ENCODE measurements around the gene DAB1.

DNA sequence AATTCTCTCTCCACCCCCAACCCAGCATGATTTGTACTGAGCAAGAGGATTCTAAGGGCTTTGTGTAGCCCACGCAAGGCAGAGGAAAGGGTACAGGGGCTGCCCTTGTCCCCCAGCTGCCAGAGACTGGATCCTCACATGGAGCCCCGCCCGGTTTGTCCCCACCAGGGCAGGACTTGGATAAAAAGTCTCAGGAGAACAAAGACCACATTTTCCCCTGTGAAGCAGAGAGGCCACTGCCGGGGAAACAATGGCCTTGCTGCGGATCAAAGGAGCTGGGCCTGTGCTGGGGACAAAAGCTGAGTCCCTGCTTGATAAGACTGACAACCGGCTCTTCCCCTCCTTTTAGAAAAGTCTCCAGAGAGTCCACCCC, 142.5 kb downstream of the PLPP3 start:
- PRO-cap: no peak

- PRO-cap: no peak
Measured at GRCh38 chr1:56452848-56453929, 126.2 kb downstream of the PLPP3 start.

DNA sequence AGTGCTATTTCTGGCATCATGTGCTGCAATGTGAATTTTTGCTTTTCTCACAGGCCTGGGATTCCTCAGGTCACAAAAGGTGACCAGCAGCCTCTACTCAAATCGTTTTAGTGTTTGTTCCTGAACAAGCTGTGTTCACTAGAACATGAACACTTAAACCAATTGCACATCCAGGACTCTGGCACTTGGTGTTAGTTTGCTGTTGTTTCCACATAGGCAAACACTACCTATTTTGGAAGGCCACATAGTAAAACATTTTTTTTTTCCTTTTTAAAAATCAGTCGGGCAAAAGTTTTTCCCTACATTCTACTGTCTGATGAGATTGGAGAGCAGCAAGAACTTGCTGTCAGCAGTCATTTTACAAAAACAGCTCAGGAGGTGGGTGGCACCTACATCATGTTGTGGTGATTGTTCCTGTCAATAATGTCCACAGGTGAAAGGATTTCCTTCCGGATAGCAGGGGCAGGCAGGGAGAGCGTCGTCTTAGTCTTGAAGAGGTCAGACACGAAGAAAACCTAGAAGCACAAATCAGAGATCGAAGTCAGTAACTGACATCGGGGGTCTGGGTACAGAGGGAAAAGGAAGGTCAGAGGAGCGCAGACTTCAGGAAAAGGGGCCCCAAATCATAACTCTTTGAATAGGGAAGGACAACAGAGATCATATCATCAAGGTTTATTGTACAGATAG, 83.1 kb downstream of the PLPP3 start:
- PRO-cap: no peak

GRCh38 chr1:56506888-56507298, 72.5 kb downstream of the PLPP3 start:
- PRO-cap: no peak

GRCh38 chr1:56513177-56513818, 66.1 kb downstream of the PLPP3 start:
- PRO-cap: no peak

DNA sequence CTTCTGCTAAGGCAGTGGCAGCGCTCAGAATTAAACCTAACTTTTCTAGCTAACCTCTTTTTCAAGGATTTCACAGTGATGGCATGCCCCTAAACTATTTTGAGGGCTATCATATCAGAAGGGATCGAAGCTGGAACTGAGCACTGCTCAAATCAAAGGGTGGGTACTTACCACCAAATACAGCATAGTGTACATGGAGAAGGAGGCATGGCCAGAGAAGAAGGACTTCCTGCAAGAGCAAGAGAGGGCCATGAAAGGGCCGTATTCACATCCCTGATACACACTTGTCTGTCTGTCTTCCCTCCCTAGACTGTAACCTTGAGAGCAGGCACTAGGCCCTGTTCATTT, 55.7 kb downstream of the PLPP3 start:
- PRO-cap: no peak

- PRO-cap: no peak
Measured at GRCh38 chr1:56770114-56770499, 49.1 kb downstream of the FYB2 start.

- PRO-cap: no peak
Measured at GRCh38 chr1:56855966-56856462, 1.4 kb downstream of the C8A start.

DNA sequence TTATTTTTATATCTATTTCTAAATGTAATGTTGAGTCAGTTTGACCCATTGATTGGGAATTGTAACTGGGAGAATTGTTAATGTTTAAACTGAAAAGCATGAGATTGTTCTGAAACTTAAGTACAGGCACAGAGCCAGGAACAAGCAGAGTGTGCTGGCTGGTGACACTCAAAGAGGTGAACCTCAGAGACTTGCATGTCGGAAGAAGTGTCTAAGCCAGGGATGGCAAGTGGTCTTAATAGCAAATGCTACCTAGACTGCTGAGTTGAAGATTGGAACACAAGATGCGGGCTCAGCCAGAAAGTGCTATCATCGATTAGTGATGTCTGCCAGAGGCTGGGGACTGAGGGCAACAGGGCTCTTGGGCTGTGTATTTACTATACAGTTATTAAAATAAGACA, 42.6 kb downstream of the C8A start:
- PRO-cap: no peak

GRCh38 chr1:56920568-56920931, 45.3 kb downstream of the C8B start:
- PRO-cap: no peak

- PRO-cap: no peak
Measured at GRCh38 chr1:57307343-57307542, 116.6 kb downstream of the DAB1 start.

DNA sequence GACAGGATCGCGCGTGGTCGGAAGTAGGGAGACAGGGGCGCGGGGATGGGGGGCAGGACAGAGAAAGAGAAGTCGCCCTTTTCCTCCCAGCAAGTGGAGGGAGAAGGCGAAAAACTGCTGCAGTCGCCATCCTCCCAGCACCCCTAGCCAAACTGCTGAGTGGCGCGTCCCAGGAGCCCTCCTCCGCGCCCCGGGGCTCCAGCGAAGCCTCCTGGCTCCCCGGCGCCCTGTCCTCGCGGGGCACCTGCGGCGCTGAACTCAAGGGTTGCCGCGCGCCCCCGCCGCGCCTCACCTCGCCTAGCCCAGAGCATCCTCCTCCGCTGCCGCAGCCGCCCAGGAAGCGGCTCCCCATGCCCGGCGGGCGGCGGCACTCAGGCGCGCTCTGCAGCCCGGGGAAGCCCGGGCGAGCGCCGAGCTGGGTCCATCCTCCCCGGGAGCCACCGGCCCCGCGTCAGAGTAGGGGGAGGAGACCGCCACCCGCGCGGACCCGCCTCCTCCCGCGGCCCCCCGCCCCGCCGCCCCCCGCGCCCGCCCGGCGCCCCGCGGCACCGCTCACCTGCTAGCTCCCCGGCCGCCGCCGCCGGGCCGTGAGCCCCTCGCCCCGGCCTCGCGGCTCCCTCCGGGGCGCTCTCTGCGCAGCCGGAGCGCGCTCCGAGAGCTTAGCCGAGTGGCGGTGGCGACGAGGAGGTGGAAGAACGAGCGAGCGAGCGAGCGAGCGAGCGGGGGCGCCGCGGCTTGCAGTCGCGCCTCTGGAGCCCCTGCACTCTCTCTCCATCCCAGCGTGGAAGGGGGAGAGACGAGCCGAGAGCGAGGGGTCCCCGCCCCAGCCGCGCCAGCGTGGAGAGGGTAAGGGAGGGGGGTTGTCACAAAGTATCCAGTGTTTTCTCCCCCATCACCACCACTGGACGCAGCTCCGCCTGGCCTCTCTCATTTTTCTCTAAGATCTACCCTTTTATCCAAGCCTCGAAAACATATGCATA, at the start of gene DAB1:
DAB1 (minus strand) TSS at position 423 of the 980 bp plus-strand sequence.
- PRO-cap: no peak

- PRO-cap: no peak
Measured at GRCh38 chr1:57599128-57599819, 175.4 kb upstream of the DAB1 start.

GRCh38 chr1:58659358-58660097, 40.3 kb downstream of the MYSM1 start:
- PRO-cap: no peak

GRCh38 chr1:58781549-58782597, 2.0 kb downstream of the JUN start:
- PRO-cap: bidirectional peak, plus-strand start at chr1:58781939, minus-strand start at chr1:58781652; bidirectional peak, plus-strand start at chr1:58782553, minus-strand start at chr1:58782073

GRCh38 chr1:58812870-58813504, 29.1 kb upstream of the JUN start:
- PRO-cap: no peak

- PRO-cap: no peak
Measured at GRCh38 chr1:58928500-58929040, 144.7 kb upstream of the JUN start.

DNA sequence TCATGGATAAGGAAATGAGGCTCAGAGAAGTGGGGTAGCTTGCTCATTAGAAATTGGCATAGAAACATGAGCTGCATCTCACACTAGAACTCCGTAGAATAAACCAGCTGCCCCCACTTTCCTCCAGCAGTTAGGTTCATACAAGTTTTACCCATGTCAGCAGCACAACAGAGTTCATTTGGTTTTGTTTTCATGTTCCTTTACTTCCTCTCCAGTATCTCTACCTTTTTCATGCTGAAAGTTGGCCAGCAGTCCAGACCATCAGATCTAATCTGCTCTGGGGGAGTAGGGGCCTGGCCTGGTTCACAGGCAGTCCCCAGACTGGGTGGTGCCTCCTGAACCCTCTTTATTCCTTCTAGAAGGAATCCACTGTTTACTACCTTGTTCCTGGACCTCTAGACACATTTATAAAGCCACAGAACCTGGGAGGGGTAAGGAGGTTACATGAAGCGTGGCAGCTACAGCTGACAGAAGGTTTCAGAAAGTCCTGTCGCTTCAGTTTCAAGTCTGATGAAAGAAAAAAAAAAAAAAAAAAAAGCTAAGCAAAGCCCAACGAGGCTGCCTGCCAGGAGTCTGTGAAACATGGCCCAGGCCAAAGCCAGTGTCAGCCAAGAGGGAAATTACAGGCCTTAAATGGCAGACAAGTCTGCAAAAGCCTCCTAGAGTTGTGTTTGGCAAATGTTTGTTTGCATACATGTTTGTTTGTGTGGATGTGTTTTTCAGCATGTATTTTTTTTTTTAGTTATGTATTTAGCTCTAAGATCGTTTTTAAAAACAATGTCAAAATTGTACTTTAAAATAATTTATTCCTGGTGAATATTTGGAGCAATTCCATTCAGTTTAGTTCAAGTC, 184.7 kb upstream of the JUN start:
- PRO-cap: bidirectional peak, plus-strand start at position 232 of the sequence, minus-strand start at position 93 of the sequence

DNA sequence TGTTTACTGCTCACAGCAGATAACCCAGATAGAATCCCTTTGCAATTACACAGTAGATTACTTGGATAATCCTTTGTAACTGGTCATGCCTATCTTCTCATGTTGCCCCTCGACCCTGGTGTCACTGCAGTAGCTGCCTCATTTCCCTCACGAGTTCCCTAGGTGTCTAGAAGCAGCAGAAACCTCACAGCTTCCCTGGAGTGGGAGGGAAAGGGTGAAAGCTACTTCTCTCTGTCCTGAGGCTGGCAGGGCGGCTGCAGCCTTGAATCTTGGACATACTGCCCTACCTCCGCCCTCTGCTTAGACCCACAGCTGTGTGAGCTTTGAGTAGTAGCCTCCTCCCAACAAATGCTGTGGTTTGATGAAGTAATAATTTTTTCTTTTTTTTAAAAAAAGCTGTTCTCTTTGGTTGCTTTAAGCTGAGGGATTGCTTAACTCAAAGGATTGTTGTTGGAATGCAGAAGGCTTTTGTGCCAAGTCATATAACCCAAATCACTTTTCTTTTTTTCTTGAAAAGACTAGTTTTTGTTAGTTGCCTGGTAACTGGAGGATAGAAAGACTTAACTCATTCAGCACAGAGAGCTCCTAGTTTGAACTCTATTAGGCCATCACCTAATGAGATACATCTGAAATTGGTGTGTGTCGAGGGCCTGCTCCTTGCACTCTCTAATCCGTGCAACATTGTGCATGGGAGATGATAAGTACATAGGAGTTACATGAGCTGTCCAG, 70.8 kb downstream of the FGGY start:
- PRO-cap: no peak

- PRO-cap: no peak
Measured at GRCh38 chr1:59487362-59487860, 190.5 kb downstream of the FGGY start.

All from vermiform appendix (tissue), 1 donor.